GM19240 (cell line): ENCODE measurements around the genes MDGA2, ATL1 and ABHD12B.

DNA sequence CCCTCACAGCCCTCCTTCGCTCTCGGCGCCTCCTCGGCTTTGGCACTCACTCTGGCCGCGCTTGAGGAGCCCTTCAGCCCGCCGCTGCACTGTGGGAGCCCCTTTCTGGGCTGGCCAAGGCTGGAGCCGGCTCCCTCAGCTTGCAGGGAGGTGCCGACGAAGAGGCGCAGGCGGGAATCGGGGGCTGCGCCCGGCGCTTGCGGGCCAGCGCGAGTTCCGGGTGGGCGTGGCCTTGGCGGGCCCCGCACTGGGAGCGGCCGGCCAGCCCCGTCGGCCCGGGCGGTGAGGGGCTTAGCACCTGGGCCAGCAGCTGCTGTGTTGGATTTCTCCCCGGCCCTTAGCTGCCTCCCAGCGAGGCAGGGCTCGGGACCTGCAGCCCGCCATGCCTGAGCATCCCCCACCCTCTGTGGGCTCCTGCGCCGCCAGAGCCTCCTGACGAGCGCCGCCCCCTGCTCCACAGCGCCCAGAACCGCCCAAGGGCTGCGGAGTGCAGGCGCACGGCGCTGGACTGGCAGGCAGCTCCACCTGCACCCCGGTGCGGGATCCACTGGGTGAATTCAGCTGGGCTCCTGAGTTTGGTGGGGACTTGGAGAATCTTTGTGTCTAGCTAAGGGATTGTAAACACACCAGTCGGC lies 48.9 kb downstream of the MDGA2 start:
- RRBS = no CpG with 5 or more reads among the region's 48 CpGs

DNA sequence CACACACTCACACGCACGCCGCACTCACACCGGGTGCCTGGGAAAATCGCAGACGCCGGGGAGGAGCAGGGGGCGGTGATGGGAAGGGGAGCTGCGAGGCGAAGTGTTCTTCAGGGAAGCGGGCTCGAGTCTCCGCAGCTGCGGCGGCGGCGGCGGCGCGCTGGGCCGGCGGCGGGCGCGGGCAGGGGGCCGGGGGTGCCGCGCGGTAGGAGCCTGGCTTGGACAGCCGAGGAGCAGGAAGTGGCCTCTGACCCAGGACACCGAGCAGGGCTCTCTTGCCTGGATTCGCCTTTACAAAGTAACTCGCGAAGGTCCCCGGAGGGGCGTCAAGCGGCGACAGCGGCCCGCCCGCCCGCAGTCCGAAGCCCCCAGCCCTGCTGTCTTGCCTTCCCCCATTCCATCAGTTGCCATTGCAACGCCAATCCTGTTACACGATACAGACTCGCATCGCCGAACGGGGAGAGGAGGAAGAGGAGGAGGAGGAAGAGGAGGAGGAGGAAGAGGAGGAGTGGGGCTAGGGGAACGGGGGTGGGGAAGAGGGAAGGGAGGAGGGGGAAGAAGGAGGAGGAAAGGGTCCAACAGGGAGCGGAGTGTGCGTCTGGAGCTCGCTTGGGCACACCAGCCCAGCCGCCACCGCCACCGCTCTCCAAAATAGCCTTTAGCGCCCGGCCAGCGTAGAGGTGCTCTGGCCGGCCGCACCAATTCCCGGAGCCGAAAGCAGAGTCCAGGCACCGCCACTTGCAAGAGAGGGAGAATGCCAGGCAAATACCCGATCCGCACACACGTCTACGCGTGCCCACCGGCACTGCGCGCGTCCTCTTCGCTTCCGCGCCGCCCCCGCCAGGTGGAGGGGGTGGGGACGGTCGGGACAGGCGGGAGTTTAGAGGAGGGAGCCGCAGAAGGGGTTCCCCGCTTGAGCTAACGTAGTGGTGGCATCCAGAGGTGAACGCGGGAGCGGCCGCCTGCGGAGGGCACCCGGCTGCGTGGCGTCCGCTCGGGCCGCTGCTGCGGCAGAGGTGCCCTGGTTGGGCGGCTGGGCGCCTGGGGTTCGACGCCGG lies at the start of gene MDGA2:
MDGA2 (minus strand) TSS at position 756 of the 1,058 bp plus-strand sequence.
- RRBS = 15% methylated on average over 21 of the region's 101 CpGs

DNA sequence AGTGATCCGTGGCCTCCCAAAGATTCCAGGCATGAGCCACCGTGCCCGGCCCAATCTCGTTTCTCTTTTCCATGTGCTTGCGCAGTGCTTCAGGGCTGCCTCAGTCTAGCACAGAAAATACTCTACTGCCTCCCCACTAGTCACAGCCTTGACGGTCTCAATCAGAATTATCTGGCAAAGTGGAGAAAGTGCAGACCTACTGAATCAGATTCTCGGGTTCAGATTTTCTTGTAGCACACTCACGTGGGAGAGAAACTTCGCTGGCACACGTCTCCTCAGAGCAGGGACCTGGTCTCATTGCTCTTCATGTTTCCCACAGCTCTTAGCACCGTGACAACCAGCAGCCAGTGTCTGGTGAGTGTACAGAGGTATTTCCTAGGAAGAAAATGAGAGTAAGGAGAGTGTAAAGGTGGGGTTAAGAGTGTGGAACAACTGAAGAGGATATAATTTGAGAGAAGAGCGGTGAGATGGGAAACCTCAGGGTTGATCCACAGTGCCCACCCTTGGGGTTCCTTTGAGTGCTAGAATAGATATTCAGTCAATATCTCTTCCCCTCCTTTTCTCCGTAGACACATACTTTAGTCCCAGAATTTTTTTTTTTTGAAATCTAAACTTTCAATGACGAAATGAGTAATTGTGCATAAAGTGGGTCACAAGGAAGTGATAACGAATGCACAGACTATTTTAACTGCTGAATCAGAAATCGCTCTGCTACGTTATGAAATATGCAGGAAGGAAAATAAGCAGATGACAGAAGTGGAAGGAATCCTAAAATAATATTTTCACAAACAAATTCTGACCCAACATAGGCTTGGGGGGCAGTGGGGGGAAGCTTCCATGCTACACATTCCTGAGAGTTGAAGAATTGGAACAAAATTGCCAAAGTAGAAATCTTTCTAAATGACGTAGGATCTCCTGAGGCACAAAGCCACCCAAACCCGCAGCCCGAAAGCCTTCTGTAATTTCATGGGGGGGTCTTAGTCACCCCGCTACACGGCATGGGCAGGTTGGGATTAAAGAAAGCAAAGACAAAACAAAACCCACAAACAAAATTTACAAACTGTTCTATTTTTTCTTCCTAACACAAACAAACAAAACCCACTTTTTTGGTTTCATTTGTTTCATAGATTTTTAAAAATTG lies 89.4 kb downstream of the ARF6 start:
- RRBS = no CpG with 5 or more reads among the region's 22 CpGs

- RRBS = no CpG with 5 or more reads among the region's 5 CpGs
Measured at GRCh38 chr14:49999063-49999782, 106.3 kb downstream of the ARF6 start.

DNA sequence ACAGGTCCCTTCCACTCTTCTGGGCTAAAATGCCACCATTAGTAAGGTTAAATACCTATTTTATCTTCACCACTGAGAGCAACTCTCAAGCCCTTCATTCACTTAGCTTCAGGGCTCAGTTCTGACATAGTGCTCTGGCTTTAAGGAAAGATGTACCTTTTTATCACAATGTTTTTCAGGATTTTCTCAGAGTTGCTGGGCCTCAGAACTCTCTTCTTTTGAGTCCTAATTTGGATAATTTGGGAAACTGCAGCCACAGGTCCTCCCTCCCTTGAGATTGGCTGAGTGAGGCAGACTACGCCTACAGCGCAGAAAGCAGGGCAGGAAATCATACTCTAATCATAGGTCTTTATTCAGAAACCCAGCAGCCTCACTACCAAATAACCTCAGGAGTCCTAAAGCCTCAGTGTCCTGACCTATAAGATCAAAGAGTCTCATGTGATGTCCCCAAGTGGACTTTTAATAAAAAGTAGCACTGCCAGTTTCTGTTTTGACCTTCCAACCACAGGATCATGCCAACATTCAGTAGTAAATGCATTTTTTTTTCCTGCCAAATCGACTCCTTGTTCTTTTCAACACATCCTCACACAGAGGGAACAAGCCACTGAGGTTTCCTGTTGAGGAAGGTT lies 72.4 kb downstream of the VCPKMT start:
- RRBS = no CpG with 5 or more reads among the region's 3 CpGs

DNA sequence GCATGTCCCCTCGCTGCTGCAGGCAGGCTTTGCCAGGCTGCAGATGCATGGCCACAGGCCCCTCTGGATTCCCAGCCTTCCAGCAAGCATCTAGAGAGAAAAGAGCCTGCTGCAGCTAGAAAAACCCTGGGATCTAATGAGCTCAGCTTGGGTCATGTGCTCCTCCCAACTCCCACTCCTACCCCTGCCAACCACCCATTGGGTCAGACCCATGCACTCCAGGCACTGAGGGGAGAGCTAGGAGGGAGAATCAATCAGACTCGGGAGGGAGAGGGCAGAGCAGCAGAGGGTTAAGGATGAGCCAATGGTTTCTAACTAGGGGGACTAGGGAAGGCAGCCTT lies 56.6 kb downstream of the VCPKMT start:
- RRBS = no CpG with 5 or more reads among the region's 2 CpGs

DNA sequence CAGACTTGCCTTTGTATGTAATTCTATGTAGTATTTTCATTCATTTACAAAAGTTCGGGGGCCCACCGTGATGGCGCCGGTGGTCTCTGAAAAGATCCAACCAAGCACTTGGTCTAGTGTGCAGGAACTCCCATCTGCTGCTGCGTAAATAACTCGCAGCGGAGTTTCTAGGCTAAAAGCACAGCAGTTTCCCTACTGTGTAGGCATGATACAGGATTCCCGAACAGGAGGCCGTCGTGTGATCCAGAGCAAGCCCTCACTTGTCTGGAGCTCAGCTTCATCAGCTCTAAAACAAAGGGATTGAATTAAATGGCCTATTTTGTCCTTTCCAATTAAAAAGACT lies 34.5 kb downstream of the VCPKMT start:
- RRBS = no CpG with 5 or more reads among the region's 10 CpGs

DNA sequence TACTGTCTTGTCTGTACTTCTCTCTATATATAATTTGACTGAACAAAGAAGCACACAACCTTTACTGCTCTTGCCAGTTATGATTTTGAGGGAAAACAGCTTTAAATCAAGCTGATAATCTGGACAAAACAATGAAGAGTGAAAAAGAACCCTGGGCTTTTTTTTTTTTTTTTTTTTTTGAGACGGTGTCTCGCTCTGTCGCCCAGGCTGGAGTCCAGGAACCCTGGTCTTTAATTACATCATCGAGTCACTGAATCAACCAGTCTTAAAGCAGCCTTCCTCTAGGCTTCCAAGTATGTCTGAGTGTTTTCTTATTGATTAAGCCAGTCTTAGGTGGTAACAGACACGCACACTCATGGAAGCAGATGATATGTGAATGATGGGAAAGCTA lies 5.9 kb upstream of the VCPKMT start:
- RRBS = no CpG with 5 or more reads among the region's 5 CpGs

GRCh38 chr14:50312437-50313016 lies 403 bp downstream of the DMAC2L start:
- RRBS = 2% methylated on average over 22 of the region's 49 CpGs

GRCh38 chr14:50335269-50335855 lies 23.2 kb downstream of the DMAC2L start:
- RRBS = no CpG with 5 or more reads among the region's 8 CpGs

DNA sequence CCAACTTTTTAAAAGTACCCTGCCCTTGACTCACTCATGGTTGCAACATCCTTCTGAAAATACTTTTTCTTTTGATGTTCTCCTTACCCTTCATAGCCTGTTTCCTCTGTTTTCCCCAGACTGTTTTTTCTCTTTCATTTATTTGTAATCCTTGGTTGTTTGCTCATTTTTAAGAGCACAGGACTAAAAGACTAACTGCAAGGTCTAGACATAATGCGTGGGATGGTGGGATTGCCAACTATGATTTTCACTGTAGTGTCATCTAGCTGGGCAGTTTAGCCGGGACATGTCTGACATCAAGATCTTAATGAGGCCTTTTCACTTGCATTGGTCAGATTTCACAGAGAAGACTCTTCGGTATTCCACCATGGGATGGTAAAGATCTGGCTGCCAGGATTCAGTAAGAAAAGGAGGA lies 21.3 kb upstream of the CDKL1 start:
- RRBS = no CpG with 5 or more reads among the region's 3 CpGs

DNA sequence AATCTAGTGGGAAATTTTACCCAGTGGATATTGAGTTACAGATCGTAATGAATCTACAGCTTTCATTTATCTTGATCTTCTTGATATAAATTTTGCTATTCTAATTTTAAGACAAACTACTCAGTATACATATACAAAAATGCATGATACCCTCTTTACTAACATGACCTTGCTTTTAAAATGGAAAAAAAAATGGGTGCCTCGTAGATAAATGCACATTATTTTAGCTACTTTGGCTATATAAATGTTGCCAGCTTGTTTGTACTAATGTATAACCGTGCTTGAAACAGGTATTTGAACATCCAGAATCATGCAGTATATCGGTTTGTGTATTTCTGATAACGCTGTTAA lies 409 bp upstream of the ATL1 start:
- RRBS = no CpG with 5 or more reads among the region's 5 CpGs

DNA sequence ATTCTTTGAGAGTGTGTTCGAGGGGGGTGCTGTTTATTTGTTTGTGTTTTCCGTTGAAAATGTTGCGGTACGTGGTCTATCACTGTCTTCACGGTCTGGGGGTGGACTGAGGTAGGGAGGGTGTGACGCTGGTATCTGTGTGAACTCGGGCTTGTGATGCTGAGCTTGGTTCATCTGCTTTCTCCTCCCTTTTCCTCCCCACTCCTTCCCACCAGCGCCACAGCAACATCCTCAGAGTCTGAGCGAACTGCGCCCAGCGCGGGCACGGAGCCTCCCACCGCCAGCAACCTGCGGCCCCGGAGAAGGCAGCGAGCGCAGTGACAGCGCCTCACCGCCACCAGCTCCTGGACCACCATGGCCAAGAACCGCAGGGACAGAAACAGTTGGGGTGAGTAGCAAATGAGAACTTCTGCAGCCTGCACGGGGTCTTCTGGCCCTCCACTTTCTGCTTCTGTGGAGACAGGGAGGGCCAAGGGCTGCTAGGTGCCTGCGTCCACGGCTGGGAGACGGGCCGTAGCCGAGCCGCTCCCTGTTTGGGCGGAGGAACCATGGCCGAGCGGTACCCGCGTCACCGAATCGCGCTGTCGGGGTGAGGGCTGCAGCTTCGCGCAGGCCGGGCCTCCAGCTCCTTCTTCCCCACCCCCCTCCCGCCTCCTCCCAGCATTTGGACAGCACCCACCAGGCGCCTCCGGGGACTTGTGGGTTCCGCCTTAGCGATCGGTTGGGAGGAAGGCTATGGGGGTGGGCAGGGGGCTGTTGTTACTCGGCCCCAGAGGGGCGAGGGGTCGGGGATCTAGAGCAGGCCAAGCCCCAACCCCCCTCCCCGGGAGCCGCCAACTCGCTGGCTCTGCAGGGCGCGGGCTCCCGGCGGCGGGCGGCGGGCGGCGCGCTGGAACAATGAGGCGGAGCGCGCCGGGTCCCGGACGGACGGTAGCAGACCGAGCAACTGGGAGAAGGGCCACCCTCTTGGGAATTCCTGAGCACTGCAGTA lies at the start of gene ATL1:
ATL1 (plus strand) TSS at position 234 of the 991 bp plus-strand sequence.
- RRBS = 6% methylated on average over 19 of the region's 70 CpGs

DNA sequence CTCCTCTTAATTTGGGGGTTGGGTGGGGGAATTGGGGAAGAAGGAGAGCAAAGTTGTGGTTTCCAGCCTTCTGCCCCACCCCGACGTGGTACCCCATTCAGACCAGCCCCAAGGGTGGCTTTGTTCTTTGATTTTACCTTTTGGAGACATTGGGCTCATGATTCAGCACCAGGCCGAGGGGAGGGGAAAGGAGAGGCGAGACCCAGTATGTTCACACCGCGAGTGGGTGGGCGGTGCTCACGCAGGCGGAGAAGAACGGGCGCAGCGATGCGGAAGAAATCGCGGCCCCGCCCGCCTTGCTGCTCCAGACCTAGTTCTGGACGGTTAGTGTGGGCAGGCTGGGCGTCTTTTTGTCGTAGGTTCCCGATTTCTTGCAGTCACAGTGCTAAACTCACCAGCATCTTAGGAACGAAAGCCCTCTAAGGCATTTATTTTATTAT lies 978 bp downstream of the ATL1 start:
- RRBS = no CpG with 5 or more reads among the region's 22 CpGs

DNA sequence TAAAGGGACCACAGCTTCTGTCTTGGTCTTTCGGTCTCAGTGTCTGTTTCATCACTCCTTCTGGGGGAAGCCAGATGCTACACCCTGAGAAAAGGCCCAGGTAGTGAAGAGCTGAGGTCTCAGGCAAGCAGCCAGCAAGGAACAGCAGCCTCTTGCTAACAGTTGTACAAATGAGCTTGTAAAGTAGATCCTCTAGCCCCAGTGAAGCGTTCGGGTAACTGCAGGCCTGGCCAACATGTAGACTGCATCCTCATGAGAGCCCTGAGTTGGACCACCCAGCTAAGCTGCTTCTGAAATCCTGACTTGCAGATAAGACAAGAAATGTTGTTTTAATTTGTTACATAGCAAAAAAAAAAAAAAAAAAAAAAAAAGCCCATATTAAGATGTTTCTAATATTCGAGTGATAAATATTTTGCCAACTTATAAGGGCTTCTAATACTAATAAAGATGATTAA lies 69.1 kb upstream of the SAV1 start:
- RRBS = no CpG with 5 or more reads among the region's 4 CpGs

DNA sequence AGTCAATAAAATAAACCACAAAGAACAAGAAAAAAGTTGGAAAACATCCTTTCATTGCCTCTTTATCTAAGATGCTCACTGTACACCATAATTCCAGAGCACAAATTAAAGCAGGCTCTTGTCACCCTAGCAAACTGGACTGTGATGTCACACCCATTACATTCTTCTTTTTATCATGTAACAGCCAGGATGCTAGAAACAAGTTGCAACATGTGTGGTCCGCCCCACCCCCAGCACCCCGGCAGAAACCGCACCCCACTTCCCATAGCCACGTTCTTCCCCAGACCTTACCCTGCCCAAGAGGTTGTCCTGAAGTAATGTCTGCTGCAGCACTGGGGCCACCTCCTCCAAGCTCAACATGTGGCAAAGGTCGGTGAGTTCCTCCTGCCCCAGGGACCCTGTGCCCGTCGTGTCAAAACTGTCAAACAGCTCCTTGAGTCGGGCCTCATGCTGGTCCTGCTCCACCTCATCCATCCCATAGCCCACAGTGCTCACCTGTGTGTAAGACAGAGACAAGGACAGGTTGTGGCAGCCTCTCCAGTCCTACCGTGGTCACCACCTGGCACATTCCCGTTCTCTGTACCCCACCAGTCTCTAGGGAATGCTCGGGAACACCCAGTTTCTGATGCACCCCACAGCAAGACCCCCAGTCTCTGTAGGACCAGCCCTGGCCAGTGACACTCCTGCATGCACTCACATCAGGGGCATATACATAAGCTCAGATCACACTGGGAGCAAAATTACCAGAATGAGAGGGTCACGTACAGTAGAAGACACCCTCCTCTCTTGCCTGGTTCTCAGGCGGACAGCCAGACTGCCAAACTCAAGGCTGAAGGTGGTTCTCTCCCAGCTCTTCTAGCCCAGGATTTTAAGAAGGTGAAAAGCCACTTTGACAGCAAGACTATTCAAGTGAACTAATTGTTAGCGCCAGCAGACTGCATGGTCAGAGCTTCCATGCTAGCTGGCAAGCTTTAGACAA lies 9.1 kb downstream of the NIN start:
- RRBS = no CpG with 5 or more reads among the region's 14 CpGs

DNA sequence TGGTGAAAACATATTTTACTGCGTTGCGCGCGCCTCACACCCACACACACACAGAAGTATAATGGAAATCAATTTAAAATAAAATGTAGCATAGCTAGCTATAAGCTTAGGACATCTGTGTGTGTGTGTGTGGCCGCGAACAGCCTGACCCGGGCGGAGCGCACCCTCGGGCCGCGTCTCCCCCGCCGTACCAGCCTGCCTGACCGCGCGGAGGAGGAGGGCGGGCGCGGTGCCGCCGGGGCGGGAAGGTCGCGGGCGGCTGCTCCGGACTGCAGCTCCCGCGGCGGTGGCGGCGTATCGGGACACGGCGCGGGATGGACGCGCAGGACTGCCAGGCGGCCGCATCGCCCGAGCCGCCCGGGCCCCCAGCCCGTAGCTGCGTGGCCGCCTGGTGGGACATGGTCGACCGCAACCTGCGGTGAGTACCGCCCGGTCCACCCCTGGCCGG lies at the start of gene ABHD12B:
ABHD12B (plus strand) TSS at position 193 of the 448 bp plus-strand sequence.
- RRBS = 4% methylated on average over 37 of the region's 53 CpGs

DNA sequence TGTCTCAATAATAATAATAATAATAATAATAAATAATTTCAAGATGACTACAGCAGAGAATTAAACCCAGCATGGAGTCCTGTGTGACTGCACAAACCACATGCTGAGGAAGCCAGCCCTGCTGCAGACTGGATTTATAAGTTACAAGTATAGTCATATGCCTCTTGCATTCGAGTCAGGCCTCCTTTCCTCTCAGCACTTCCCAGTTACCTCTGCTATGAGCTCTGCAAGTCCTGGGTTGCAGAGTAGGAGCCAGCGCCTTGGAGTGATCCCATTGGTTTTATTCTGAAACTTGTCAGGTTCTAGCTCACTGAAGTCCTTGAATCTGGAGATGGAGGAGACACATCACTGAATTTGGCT lies 29.8 kb downstream of the PYGL start:
- RRBS = no CpG with 5 or more reads among the region's 2 CpGs

- RRBS = no CpG with 5 or more reads among the region's 6 CpGs
Measured at GRCh38 chr14:50928280-50928820, 15.9 kb downstream of the PYGL start.

DNA sequence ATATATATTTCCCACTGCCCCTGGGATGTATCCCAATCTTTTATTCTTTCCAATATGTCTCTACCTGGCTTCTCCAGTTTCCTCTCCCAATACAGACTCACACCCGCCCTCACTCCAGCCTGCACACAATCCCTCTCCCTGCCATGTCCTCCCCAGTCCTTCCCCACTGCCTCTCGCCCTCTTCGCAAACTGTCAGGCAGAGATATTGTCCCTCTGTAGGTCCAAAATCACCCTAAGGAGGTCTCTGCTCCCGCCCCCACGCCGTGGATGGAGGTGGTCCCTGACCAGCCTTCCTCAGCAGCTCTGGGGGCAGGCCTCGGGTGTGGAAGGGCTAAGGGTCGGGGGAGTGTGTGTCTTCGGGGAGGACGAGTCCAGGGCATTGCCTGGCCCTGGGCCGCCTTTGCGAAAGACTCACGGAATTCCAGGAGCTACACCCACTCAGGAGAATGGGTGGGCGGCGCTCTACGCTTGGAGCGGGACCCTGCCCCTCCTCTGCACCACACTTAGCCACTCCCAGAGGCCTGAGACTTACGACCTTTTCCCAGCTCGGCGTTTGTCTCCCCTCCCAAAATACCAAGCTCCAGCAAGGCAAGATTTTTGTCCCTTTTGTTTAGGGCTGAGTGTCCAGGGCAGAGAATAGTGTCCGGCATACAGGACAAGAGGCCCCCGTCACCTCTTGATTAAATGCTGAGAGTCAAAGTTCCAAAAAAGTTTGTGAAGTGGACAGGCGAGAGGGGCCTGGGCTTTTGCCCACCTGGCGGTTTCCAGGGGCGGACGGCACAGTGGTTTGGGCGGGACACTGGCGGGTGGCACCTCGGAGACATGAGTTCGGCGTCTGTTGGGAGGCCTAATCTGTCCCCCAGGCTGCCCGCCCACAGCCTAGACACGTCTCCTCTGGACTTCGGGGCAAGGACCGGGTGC lies 884 bp downstream of the PYGL start:
- RRBS = 3% methylated on average over 2 of the region's 35 CpGs